GM23248 (cell line): Measurements from ENCODE around the genes ZDHHC18 and GPATCH3.

GRCh38 chr1:26277078-26278179, 2.5 kb upstream of the SH3BGRL3 start:
- RAMPAGE, long total RNA = no peak

DNA sequence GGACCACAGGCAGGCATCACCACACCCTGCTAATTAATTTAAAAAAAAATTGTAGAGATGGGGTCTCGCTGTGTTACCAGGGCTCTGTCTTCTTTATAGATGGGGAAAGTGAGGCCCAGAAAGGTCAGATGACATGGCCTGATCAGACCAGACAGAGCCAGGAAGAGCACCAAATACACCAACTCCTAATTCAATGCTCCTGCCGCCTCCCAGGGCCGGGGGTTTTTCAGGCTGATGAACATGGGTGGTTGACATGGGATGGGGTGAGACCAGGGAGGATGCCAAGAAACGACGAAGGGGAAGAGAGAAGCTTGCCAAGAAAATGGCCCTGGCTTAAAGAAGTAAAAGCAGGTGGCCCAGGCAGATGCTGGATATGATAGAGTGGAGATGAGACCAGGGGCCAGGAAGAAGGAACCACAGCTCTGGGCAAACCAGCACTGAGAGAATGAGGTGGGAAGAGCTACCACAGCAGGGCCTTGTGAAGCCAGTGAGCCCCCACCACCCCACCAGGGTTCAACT, 8.2 kb downstream of the SH3BGRL3 start:
- RAMPAGE, long total RNA = no peak

DNA sequence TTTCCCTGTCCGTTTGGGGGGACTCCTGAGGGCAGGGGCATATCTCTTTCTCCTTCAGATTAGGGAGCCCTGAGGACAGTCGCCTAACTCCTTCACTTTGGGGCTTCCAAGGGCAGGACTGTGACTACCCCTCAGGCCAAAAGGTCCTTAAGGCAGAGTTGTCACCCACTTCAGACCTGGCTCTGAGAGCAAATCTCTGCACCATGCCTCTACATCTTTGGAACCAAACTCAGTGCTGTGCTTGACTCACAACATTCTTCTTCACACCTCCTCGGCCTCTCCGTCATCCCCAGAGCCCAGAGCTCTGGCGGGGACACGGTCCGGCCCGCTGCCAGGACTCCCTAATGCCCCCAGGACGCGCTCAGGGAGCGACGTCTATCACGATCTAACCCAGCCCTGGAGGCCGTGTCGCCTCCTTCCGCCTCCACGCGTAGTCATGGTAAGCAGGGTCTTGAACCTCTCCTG, 366 bp downstream of the UBXN11 start:
- RAMPAGE, long total RNA = no peak

- RAMPAGE, long total RNA = no peak
Measured at GRCh38 chr1:26363679-26364149, 8.8 kb downstream of the ZNF683 start.

GRCh38 chr1:26411625-26412114, 1.1 kb downstream of the LIN28A start:
- RAMPAGE, long total RNA = no peak

DNA sequence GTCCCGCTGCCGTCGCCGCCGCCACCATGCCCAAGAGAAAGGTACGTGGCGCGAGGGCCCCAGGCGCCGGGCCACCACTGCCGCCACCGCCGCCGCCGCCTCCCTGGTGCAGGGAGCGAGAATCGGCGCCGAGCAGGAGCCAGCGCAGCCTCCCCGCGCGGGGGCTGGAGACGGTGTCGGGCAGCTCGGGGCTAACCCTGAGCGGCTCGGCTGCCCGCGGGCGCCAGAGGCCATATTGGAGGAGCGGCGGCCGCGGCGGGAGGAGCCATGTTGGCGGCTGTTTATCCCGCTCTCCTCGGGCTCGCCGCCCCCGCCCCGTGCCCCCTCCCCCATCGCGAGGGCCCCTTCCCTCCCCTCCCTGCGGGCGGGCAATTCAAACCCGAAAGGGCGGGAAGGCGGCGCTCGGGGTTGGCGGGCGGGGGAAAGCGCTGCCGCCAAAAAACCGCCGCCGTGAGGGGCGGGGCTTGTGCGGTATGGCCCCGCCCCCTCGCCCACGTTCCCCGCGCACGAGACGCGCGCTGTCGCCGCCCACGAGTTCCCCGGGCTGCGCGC, 423 bp downstream of the HMGN2 start:
- RAMPAGE, long total RNA = no peak

DNA sequence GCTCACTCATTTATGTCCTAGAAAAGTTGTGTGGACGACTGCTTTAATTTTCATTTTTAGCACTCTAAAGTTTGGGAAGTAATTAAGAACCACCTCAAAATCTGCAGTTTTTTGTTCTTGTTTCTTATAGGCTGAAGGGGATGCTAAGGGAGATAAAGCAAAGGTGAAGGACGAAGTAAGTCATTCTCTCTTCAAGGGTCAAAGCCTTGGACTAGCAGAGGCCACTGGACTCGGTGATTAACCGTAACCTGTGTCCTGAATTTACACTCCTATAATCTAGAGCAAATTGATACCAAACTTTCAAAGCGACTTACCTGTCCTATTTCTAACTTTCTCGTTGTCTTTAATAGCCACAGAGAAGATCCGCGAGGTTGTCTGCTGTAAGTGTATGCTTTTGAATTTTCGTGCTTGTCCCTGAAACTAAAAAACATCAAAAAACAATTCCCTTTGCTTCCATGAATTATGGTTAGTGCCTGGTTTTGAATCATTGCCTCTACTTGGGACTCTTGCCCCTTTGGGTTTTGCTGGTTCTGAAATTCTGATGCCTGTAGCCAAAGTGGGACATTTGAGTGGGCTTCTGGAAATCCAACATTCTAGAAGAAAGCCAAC, 1.2 kb downstream of the HMGN2 start:
- RAMPAGE, long total RNA = no peak

DNA sequence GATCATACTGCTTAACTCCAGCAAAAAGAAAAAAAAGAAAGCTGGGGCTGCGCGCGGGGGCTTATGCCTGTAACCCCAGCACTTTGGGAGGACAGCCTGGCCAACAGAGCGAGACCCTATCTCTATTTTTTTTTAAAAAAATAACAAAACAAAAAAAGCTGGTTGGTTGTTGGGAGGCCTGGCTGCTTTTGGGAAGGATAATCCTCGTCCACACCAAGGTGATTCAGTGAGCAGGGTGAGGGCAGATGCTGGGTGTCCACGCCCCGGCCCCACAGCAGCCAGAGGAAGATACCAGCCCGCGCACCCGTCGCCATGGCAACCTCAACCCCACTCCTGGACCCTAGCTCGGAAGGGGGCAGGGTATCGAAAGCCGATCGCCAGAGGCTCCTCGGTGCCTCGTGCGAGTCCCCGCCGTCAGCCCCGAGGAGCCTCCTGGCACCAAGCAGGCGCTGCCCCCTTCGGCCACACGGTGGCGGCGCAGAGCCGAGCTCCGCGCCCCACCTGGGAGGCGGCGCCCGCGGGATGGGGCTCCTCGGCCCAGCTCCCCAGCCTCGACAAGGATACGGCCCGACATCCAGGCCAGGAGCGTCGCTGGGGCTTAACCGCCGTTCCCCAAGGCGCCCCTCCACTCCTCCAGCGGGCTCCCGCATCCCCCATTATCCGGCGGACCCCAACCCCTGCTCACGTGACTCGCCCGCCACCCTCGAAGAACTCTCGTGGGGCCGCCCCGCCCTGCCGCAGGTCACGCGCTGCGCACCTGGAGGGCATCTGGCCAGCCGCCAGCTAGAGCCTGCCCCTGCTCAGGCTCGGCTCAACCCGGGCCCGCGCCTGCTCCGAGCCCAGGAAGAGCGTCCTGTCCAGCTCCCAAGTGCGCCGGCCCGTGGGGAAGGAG, 27.9 kb downstream of the HMGN2 start:
- RAMPAGE, long total RNA = no peak

- RAMPAGE, long total RNA = no peak
Measured at GRCh38 chr1:26530394-26530966, 919 bp downstream of the RPS6KA1 start.

DNA sequence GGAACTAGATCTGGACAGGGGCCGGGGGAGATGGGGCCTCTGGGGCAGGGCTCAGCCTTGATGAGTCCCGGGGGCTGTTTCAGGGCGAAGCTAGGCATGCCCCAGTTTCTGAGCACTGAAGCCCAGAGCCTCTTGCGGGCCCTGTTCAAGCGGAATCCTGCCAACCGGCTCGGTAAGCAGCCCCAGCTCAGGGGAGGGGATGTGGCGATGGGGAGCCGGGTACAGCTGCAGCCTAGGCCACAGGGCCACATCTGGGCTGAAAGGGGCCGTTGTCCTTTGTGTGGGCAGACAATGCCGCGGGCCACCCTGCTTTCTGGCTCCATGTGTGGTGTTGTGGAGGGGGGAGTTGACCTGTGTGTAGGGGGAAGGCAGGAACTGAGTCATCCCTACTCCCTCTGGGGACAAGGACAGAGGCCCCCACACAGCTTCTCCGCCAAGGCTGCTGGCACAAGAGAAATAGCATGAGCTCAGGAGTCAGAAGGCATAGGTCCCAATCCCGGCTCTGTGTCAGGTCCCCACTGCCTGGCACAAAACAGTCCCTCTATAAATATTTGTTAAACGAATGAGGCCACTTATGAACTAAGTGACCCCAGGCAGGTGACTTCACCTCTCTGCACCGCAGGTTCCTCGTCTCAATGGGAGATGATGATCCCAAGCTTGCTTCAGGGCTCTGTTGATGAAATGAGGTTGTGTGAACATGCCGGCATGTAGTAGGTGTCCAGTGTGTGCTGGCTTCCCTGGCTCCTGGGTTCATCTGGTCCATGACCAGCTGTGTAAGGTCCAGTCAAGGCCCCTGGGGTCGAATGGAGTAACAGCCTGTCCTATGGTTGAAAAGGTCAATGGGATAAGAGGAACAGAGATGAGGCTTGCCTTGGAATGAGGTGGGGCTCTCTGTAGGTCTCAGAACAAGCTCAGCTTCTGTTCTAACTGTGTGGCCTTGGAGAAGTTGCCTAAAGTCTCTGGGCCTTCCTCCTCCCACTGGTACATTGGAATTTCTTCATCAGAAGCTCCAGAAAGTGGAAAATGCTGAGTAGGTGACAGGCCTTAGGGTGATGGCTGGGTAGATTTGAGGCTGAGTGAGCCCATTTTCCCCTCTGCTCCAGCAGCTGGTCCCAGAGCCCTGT, 26.3 kb downstream of the RPS6KA1 start:
- RAMPAGE, long total RNA = no peak

DNA sequence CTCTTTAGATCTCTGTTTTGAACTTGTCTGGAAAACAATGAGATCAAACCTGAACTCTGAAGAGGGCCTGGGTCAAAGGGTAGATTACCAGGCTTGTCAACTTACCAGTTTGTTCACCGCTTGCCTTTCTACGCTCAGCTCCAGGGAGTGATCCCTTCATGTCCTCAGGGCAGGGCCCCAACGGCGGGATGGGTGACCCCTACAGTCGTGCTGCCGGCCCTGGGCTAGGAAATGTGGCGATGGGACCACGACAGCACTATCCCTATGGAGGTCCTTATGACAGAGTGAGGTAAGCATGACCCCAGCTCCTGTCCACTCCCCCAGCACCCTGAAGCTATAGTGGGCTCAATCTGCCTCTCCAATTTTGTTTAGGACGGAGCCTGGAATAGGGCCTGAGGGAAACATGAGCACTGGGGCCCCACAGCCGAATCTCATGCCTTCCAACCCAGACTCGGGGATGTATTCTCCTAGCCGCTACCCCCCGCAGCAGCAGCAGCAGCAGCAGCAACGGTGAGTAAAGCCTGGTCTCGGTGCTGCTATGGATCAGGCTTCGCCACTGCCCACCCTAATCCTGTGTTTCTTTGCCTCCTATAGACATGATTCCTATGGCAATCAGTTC, 14.4 kb upstream of the PIGV start:
- RAMPAGE, long total RNA = no peak

DNA sequence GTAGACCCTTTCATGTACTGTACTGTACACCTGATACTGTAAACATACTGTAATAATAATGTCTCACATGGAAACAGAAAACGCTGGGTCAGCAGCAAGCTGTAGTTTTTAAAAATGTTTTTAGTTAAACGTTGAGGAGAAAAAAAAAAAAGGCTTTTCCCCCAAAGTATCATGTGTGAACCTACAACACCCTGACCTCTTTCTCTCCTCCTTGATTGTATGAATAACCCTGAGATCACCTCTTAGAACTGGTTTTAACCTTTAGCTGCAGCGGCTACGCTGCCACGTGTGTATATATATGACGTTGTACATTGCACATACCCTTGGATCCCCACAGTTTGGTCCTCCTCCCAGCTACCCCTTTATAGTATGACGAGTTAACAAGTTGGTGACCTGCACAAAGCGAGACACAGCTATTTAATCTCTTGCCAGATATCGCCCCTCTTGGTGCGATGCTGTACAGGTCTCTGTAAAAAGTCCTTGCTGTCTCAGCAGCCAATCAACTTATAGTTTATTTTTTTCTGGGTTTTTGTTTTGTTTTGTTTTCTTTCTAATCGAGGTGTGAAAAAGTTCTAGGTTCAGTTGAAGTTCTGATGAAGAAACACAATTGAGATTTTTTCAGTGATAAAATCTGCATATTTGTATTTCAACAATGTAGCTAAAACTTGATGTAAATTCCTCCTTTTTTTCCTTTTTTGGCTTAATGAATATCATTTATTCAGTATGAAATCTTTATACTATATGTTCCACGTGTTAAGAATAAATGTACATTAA, 6.2 kb upstream of the PIGV start:
- RAMPAGE, long total RNA = no peak

DNA sequence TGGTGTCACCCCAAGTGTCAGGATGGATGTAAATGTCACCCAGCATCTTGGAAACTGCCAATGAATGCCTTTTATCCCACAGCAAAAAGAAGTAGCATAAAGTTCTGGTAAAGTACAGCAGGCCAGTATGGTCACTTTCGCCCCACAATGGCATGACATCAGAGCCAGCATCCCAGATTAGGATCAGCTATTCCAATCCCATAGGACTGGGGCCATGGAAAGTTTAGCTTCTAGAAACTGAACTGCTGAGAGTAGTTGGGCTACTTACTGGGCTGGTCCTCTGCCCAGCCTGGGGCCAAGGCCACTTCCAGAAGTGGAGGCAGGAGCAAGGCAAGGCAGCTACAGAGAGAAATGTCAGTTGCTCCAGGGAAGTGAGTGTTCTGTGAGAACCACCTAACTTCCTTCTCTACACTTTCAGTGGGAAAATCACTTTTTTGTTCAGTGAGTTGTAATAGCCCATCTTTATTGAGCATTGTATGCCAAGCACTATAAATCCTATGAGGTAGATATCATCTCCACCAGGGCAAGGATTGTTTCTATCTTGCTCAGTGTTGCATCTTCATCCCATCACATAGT, 3.1 kb upstream of the PIGV start:
- RAMPAGE, long total RNA = no peak

- RAMPAGE, long total RNA = no peak
Measured at GRCh38 chr1:26797450-26798223, 9.9 kb downstream of the PIGV start.

DNA sequence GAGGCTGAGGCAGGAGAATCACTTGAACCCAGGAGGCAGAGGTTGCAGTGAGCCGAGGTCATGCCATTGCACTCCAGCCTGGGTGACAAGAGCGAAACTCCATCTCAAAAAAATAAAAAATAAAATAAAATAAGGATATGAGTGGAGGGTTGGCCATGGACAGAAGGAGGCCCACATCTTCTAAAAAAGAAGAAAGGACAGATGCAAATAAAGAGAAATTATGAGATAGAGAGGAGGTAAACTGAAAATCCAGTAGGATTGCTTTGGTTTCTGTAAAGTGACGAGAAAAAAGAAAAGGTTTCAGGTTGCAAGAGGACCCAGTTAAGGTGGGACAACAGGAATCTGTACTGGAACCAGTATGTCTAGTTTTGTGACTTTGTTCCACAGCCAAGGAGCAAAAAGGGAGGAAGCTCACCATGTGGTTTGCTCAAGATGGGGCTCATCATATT, 1.9 kb upstream of the ZDHHC18 start:
- RAMPAGE, long total RNA = no peak

DNA sequence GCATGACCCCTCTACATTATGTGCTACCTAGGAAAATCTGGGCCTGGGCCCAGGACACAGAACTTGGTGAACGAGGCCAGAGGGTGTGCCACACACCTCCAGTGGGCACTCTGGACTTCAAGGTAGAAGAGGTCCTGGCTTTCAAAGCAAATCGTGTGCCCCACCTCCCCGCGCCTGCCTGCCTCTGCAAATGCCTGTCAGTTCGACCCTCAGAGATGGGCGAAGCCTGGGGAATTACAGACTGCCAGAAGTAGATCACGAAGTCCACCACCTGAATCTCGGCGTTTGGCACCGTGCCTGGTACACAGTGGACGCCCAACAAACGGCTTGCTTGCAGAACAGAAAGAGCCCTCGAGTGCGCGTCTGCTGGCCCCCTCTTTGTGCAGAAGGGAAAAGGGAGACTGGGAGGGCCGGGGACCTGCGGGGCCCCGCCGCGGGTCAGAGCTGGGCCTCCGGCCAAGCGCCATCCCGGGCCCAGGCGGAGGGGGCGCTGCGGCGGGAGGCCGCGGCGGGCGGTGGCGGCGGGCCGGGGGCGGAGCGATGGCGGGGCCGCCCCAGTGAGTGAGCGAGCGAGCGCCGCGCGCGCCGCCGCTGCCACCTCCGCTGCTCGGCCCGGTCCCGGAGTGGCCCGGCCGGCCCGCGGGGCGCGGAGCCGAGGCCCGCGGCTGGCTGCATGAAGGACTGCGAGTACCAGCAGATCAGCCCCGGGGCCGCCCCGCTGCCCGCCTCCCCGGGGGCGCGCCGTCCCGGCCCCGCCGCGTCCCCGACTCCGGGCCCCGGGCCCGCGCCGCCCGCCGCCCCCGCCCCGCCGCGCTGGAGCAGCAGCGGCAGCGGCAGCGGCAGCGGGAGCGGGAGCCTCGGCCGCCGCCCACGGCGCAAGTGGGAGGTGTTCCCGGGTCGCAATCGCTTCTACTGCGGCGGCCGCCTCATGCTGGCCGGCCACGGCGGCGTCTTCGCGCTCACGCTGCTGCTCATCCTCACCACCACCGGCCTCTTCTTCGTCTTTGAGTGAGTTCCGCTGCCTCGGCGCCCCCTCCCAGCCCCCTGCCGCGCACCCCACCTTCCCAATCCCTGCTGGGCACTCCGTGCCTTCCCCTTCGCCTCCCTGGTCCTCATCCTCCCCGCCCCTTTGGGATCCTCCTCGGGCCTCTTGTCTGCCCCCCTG, at the start of gene ZDHHC18:
Gene ZDHHC18 (plus strand): TSS at position 557 of the 1,165 bp plus-strand sequence.
- RAMPAGE, long total RNA = no peak

- RAMPAGE, long total RNA = no peak
Measured at GRCh38 chr1:26899726-26900865, at the start of gene GPATCH3. TSS of gene GPATCH3 (minus strand) at chr1:26900467.

- RAMPAGE, long total RNA = no peak
Measured at GRCh38 chr1:26911559-26912371, 2.0 kb downstream of the NR0B2 start.

- RAMPAGE, long total RNA = no peak
Measured at GRCh38 chr1:26922608-26922947, 1.0 kb downstream of the NUDC start.

DNA sequence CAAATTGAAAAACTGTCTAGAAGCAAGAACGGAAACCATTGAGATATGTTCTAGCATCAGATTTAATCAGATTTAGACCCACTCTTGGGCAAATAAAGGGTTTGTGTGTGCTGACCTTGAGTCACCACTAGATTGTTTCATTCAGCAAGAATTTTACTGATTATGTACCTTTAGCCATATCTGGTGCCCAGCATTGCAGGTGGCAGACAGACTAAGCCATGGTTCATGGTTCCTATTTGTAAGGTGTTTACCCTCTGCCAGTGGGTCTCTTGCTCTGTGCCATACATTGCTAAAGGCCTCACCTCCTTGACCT, 1.4 kb downstream of the NUDC start:
- RAMPAGE, long total RNA = no peak